Mesenchymal stem cell of adipose (primary cell): Measurements from ENCODE around the genes RPL41 and ATP5F1B.

DNA sequence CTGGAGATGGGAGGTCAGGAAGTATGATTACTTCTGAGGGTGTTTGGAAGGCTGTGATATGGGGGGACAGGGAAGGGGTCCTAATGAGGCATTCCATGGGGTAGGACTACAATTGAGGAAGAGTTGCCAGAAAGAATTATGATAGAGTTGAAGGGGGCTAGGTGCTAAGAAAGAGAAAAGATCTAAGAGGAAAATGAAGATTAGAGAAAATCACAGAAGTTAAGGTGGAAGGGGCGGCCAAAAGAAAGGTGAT lies 7.8 kb downstream of the PMEL start:
- CAGE, long polyA plus RNA = no peak

DNA sequence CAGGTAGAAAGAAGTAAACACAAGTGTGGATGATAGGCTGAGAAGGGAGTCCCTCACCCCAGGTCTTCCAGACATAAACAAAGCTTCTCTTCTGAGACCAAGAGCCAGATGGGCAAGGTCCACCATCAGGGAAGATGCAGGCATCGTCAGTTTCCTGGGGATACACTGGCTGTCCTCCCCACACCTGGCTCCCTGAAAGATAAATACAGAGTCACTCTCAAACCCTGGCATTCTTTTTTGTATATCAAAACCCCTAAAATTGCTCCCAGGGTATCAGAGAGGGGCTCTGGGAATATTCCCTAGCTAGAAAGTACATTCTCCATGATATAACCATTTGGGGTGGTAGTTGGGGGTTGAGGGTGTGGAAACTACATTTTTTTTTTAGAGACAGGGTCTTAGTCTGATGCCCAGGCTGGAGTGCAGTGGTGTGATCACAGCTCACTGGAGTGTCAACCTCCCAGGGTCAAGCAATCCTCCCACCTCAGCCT lies 7.4 kb downstream of the PMEL start:
- CAGE, long polyA plus RNA = no peak

DNA sequence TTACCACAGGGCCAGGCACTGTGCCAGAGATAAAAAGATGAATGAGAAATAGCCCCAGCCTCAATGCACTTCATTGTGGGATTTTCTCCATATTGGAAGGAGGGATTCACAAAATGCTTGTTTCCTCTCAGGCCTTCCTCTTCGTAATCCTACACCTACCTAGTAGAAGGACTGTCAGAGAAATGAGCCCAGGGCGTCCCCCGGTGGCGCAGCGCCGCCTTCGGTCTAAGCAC lies 336 bp upstream of the RPS26 start:
- CAGE, long polyA plus RNA = no peak

GRCh38 chr12:56112815-56113805 lies 3.3 kb upstream of the RPL41 start:
- CAGE, long polyA plus RNA = no peak

DNA sequence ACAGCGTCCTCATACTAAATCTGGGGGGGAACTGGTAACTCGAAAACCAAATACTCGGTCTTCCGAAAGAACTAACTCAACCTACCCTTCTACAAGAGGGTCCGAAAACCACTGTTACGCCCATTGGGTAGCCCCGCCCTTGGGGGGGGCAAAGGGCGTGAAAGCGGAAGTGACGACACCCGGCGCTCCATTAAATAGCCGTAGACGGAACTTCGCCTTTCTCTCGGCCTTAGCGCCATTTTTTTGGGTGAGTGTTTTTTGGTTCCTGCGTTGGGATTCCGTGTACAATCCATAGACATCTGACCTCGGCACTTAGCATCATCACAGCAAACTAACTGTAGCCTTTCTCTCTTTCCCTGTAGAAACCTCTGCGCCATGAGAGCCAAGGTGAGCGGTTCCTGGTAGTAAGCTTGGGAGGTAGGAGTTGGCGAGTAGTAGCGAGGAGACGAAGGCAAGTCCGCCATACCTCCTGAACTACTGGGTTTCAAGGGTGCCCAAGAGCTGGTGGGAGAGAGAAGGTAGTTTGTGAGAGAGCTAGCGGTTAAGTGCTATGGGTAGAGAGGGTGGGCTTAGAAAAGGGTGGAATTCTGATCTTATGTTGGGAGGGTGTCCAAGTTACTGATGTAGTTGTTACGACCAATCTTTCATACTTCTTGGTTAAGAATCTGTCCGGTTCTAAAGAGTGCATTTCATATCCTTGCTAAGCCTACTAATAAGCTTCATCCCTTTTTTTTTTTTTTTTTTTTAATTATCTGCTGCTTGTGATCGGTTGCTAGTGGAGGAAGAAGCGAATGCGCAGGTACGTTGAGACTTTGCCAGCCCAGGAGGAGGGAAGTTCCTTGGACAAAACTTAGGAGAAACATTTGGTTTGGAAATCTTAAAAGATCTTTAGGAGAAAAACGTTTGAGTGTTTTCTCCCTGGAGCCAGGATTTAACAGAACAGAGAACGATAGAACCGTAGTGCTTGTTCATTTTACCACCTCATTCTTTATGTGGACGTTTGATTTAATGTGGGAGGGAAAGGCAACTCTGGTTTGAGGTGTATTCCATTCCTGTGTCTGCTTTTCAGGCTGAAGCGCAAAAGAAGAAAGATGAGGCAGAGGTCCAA lies at the start of gene RPL41:
Gene RPL41, plus strand, starts transcription at position 221 of the 1,108 bp plus-strand sequence.
- CAGE, long polyA plus RNA = no peak

DNA sequence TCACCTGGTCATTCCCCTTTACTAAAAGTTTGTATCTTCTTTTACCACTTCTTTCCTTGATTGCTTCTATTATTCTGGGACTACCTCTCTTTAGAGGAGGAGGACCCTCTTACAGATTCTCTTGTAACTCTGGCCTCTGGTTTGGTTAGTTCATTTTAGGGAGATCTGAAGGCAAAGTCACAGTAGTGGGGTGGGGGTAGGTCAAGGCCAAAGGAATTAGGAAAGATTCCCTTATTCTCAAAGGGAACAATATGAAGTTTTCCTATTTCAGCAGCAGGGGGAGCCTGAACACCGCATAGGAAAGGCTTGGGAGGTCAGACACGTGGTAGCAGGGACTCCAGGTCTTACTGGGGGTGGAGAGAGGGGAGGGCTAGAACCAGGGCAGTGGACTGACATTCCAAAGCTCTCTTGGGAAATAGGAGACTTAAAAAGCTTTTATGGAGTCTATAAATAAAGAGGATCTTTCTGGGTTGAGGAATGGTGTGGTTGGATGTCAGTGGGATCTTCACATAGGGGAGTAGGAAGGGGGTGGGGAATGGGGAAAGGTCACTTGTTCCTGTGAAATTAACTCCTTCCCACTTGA lies 1.3 kb downstream of the ZC3H10 start:
- CAGE, long polyA plus RNA = no peak

DNA sequence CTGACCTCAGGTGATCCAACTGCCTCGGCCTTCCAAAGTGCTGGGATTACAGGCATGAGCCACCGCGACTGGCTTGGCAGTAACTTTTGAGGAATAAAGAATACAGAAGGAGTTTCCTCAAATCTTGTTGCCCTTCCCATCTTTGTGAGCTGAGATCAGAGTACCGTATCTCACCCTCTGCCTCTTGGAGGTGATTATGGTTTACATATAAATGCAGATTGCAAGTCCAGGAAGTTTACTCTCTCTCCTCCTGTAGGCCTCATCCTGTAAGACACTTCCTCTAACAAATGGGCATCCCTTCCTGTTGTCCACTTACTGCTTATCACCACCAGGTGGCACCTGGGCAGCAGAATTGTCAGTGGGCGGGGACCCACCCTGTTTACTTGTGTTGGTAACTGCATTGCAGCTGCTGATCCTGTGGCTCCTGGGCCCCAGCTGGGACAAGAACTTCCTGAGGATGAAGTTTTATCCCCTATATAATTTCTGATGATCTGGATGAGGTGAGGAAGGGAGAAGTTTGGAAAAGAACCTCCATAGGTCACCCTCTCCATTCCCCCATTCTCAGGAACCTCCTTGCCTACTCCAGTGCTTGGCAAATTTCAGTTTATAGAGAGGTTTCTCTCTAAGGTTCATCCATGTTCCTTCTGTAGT lies 1.9 kb upstream of the ESYT1 start:
- CAGE, long polyA plus RNA = no peak

DNA sequence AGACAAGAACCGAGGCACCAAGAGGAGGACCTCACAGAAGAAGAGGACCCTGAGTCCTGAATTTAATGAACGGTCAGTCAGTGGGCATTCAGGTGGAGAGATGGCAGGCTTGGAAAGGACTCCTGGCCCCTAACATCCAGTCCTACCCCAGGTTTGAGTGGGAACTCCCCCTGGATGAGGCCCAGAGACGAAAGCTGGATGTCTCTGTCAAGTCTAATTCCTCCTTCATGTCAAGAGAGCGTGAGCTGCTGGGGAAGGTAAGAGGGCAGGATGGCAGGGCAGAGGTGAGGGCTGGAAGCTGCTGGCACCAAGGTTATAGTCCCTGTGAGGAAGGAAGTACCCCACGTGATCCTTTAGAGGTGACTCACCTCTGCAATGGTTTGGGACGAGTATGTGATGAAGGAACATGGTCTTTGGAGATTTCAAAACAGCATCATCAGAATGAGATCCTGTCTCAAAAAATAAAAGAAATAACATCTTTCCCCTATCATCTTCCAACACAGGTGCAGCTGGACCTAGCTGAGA lies 9.2 kb upstream of the MYL6B start:
- CAGE, long polyA plus RNA = no peak

DNA sequence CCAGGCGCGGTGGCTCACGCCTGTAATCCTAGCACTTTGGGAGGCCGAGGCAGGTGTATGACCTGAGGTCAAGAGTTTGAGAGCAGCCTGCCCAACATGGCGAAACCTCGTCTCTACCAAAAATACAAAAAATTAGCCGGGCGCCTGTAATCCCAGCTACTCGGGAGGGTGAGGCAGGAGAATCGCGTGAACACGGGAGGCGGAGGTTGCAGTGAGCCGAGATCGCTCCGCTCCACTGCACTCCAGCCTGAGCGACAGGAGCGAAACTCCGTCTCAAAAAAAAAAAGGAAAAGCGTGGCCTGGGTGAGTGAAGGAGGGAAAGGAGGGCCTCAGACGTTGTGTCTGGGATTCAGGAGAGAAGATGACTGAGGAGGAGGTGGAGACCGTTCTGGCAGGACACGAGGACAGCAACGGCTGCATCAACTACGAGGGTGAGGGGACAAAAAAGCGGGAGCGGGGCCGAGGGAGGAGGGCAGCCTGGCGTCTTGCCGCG lies 998 bp upstream of the MYL6 start:
- CAGE, long polyA plus RNA = no peak

DNA sequence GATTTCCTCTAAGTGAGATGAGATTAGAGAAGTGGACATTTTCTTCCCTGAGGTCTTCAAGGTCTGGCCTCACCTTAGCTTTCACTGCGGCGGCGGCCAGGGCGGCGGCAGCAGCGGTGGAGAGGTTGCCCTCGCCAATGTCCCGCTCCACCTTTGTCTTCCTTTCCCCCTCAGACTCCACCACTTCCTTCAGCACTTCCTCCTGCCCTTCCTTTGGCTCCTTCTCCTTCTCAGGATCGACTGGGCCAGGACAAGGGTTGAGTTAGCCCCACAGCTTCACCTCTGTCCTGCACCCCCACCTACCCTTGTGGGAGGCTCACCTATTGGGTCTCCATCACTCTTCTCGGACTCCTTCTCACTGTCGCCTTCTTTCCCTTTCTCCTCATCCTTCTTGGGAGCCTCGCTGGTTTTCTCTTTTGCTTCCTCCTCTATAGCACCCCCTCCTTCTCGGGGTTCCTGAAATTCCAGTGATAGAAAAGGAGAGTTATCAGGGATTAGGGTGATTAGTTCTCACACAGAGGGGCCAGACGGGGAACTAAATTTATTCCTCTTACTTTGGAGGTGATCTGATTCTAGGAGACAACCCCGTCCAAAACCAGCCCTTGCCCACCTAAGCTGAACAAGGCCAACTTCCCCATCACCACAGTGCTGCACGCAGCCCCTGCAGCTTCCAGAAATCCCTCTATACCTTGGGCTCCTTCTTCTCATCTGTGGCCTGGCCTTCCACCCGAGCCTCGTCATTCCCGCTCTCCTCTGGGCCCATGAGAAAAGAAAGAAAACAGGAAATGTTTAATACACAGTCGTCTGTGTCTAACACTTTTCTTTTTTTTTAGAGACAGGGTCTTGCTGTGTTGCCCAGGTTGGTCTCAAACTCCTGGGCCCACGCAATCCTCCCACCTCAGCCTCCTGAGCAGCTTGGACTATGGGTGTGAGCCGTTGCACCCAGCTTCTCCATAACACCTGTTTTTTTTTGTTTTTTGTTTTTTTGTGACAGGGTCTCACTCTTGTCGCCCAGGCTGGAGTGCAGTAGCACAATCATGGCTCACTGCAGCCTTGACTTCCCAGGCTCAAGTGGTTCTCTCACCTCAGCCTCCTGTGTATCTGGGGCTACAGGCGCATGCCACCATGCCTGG lies 11.7 kb downstream of the MYL6 start:
- CAGE, long polyA plus RNA = no peak

DNA sequence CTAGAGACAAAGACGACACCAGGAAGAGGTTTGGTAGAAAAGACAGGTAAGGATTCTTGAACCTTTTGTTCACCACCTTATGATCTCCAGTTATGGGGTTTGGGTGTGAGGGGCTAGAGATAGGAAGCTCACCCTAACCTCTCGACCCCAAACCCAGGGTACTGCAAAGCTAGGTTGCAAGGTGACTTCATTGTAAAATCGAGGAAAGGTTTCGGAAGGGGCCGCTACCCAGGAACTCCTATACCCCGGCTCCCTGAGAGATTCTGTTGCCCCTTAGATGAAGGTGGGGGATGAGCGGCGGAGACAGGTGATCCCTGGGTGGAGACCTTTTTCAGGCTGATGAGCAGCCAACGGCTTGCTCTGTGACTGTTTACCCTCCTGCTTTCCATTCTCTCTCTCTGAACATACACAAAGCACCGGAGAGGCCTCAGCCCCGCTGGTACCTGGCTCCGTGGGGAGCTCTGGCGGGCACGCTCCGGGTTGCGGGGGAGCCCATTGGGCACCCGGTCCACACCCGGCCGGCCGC lies 712 bp downstream of the SMARCC2 start:
- CAGE, long polyA plus RNA = no peak

- CAGE, long polyA plus RNA = no peak
These were observed 11.3 kb downstream of the SLC39A5 start for GRCh38 chr12:56240944-56241816.

DNA sequence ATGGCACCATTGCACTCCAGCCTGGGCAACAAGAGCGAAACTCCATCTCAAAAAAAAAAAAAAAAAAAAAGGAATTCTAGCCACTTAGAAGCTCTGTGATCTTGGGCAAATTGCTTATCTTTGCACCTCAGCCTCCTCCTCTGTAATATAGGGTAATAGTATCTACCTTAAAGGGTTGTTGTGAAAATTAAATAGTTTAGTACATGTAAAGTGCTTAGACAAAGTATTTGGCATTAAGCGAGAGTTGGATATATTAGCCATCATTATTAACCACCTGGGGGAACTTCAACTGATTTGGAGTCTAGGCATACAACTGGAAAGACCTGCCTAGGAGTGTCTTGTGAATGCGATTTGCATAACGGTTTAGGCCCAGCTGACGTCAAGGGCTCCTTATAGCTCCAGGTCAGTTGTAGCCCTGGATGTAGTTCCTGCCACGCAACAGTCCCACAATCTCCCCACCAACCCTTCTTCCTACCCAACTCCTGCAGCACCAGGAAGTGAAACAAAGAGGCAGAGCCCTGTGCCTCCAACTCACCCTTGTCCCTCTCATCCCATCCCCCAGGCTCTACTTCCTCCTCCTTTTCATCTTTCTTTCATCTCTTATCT lies 2.2 kb upstream of the IL23A start:
- CAGE, long polyA plus RNA = no peak

DNA sequence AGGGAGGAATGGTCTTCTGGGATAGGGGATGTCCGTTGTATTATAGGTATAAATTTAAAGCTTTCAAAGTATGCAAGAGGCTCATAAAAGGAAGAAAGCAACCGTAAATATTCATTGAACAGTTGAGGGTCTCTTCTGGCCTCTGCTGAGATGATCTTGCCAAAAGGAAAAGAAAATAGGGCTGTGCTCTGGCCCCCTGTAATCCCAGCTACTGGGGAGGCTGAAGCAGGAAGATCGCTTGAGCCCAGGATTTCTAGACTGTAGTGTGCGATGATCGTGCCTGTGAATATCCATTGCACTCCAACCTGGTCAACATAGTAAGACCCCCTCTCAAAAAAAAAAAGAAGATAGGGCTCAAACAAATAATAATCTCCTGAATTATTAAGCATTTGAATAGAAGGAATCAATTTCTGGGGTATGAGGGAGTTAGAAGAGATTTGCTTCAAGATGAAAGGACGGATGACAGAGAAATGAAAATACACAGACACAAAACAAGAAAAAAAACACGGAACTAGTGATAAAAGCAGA lies 548 bp upstream of the TIMELESS start:
- CAGE, long polyA plus RNA = no peak

DNA sequence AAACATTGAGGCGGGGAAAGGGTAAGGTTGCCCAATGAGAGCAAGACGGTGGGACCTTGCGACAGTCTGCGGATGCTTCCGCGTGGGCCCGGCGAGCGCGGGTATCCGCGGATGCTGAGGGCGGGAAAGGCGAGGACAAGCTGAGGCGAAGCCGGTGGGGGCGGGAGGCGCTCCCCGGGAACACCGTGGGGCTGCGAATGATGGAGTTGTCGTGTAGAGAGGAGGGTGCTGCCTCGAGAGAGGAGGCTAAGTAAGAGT lies 429 bp upstream of the GLS2 start:
- CAGE, long polyA plus RNA = no peak

DNA sequence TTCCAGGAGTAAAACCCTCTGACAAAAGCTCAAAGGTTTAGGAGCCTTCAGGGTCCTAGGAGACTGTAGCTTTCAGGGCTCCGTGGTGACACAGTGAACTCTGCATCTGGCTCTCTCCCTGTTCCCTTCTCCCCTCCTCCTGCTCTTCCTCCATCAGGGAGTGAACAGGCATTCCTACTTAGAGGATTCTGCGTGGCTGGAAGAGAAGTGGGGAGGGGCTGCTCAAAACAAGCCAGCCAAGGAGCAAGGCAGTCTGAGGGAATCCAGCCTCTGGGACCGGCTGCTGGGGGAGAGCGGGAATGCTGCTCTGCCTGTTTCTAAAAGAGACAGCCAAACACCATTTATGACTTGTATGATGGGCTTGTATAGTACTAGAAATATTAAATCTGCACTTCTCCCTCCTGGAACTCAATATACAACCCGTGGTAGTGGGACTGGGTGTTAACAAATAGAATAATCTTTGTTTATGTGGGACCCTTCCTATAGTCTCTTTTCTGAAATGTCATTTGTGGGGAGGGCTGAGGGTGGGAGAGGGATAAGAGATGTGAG lies 49.6 kb downstream of the RBMS2 start:
- CAGE, long polyA plus RNA = no peak

DNA sequence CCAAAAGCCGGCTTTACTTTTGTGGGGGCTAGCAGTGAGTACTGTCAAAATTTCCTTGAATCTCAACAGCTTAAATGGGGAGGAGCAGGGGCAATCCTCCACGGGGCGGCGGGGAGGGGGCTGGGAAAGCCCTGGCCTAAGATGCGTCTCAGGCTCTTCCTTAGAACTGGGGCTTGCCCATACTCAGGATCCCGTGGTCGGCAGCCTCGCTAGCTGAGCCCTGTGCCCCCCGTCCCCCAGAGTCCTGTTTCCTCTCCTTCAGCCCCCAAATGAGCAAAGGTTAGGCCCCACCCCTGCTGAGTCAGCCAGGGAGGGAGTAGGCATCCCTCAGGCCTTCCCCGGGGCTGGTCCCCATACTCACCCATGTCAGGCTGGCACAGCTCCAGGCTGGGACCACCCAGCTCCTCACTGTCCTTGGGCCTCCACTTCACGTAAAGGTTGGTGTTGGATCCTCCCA lies 5.7 kb upstream of the BAZ2A start:
- CAGE, long polyA plus RNA = no peak

GRCh38 chr12:56645183-56646141 lies at the start of gene ATP5F1B:
TSS of gene ATP5F1B (minus strand) at chr12:56645984.
- CAGE, long polyA plus RNA = no peak

DNA sequence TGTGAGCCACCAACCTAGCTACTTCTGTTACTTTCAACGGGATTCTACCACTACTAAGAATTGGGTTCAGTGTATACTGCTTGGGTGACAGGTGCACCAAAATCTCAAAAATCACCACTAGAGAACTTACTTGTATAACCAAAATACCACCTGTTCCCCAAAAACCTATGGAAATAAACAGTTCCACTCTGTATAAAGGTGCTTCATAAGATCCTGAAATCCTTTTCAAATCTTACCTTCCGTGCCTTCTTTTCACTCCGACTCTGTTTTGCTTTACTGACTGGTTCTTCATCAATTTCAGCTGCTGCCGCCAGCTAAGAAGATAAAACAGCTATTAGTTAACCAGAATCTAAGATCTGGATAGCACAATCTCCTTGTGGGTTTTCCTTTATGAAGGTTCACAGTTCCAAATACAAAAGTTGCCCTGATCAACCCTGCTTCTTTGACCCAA lies 10.9 kb downstream of the NACA start:
- CAGE, long polyA plus RNA = no peak

DNA sequence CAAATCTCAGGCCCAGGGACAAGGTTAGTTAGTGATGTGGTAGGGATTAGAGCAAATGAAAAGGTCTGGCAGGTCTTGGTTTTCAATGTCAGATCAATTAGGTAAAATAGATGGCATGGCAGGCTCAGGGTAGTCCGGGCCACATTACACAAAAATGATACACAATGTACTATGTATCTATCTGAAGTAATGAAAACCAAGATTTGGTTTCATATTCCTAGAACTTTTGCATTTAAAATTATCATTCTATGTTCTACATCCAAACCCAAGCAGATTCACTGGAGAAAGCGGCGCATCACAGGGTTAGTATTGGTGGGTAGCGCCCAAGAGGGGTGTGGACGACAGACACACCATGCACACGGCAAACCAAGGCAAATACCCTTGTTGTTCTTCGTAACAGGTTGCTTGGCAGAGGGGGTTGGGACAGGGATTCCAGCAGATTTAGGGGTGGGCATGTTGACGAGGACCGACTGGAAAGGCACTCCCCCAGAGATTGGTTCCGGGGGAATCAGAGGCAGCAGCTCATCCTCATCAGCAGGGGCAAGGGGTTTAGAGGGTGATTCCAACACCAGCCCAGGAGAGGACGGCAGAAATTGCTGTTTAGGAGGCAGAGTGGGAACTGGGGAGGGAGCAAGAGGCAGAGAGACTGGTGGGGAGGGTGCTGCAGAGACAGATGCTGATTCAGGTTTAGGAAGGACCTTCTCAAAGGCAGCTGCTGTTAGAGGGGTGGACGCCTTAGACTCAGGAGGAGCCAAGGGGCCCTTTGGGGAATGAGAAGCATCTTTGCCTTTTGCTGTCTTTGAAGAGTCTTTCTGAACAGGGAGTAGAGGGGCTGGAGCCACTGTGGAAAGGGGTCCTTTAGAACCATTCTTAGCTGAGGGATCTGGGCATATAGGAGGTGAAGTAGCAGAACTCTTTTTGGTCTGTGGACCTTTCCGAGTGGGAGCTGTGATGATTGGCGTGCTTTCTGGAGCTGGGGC lies 9.3 kb downstream of the NACA start:
- CAGE, long polyA plus RNA = no peak